Measurements from ENCODE around the gene NCAPG2.

- PRO-cap, 2 experiments = no peak in any of the 2 experiments
Observed at GRCh38 chr7:158484625-158485396, 102.8 kb downstream of the PTPRN2 start.

GRCh38 chr7:158540013-158540268 lies 47.7 kb downstream of the PTPRN2 start:
- PRO-cap, 2 experiments = no peak in any of the 2 experiments

DNA sequence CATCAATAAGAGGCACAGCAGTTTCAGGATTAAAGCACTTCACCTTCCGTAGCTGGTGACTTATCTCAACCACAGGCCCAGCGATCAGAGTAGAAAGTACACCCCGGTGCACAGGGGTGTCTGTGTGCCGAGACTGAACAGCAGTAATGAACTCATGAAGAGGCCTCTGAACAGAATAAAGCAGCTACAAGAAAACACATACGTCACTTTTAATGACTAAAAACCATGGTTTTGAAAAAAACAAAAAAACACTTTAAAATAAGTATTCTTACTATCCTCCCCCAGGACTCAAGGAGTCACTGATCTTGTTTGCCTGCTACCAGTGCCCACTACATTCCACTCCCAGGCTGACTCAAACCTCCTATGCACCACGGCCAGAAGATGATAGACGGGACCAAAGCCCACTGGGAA lies 53.8 kb downstream of the NCAPG2 start:
- PRO-cap, 2 experiments = no peak in any of the 2 experiments

- PRO-cap, 2 experiments = peak in 2 of 2 experiments; most common plus-strand start chr7:158704975 (in 1); most common minus-strand start chr7:158704746 (in 1)
Observed at GRCh38 chr7:158704314-158705398, at the start of gene NCAPG2. Gene NCAPG2 (minus strand): TSS chr7:158704804.

GRCh38 chr7:158753050-158754215 lies 48.8 kb upstream of the NCAPG2 start:
- PRO-cap, 2 experiments = no peak in any of the 2 experiments

- PRO-cap, 2 experiments = no peak in any of the 2 experiments
Observed at GRCh38 chr7:158764428-158764891, 59.9 kb upstream of the NCAPG2 start.

GRCh38 chr7:158767346-158767842 lies 61.9 kb downstream of the ESYT2 start:
- PRO-cap, 2 experiments = no peak in any of the 2 experiments

GRCh38 chr7:158825563-158826492 lies 3.5 kb downstream of the ESYT2 start:
- PRO-cap, 2 experiments = no peak in any of the 2 experiments

DNA sequence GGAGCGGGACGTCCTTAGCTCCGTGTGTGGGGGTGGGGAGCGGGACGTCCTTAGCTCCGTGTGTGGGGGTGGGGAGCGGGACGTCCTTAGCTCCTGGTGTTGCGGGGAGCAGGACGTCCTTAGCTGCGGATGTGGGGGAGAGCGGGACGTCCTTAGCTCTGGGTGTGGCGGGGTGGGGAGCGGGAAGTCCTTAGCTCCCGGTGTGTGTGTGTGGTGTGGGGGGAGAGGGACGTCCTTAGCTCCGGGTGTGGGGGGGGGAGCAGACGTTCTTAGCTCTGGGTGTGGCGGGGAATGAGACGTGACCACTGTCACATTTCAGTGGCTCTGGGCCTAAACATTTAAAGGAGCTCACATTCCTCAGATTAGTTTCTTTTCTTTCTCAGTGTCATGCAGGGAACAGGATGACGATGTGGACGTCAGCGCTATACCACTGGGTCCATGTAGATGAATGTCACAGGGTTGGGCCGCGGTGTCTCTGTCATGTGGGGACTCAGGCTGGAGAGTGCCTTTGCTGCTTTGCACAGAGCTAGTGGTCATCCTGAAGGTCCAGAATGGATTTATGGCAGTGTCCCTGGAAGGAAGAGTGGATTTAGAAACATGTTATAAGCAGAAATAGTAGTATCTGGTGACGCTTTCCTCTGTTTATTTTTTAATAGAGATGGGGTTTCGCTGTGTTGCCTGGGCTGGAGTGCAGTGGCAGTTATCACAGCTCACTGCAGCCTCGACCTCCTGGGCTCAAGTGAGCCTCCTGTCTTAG lies 7.7 kb downstream of the DYNC2I1 start:
- PRO-cap, 2 experiments = peak in 2 of 2 experiments; most common plus-strand start position 388 of the sequence (in 1); most common minus-strand start position 131 of the sequence (in 1)

DNA sequence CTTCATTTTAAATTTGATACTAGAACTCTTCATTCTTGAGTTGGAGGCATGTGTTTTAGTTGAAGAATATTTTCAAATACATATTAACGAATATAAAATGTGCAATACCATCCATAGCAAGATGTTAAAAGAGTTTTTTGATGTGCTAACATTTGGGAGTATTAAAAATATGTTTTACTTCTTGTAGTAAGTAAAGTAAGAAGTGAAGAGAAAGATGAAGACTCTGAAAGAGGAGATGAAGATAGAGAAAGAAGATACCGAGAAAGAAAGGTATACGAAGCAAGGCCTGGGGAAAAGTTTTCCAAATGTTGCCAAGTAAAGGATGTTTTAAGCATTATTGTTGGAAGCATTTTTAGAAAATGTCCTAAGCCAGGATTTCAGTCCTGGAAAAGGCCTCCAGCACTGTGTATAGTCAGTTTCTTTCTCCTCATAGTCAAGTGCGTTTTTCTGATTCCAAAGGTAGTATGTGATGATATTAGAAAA lies 20.1 kb downstream of the DYNC2I1 start:
- PRO-cap, 2 experiments = no peak in any of the 2 experiments

- PRO-cap, 2 experiments = no peak in any of the 2 experiments
Observed at GRCh38 chr7:159075636-159076180, 69.0 kb downstream of the VIPR2 start.

GRCh38 chr7:159084259-159084956 lies 60.3 kb downstream of the VIPR2 start:
- PRO-cap, 2 experiments = no peak in any of the 2 experiments

GRCh38 chr7:159096209-159096803 lies 48.4 kb downstream of the VIPR2 start:
- PRO-cap, 2 experiments = no peak in any of the 2 experiments

- PRO-cap, 2 experiments = no peak in any of the 2 experiments
Observed at GRCh38 chr7:159098780-159099160, 45.9 kb downstream of the VIPR2 start.

DNA sequence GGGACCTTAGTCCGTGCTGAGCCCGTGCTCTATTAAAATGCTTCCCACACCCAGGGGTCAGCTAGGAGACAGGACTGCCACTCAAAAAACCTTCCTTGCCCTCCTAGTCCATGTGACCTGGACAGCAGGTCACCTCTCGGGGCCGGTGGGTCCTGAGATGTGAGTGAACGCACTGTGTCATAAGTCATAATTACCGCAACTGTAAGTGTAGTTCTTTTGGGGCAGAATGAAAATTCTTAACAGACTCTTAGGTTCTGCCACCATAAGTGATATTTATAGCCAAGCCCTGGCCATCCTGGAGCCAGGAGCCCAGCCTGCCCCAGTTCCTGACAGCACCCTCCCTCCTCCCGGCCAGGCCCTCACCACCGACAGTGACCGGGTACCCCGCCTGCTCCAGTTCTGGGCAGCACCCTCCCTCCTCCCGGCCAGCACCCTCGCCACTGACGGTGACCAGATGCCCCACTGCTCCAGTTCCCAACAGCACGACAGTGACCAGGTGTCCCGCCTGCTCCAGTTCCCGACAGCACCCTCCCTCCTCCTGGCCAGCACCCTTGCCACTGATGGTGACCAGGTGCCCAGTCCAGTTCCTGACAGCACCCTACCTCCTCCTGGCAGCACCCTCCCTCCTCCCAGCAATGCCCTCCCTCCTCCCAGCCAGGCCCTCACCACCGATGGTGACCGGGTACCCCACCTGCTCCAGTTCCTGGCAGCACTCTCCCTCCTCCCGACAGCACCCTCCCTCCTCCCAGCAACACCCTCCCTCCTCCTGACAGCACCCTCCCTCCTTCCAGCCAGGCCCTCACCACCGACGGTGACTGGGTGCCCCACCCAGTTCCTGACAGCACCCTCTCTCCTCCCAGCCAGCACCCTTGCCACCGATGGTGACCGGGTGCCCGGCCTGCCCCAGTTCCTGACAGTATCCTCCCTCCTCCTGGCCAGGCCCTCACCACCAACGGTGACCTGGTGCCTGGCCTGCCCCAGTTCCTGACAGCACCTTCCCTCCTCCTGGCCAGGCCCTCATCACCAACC lies 40.4 kb downstream of the VIPR2 start:
- PRO-cap, 2 experiments = no peak in any of the 2 experiments

GRCh38 chr7:159145579-159145951 lies 898 bp upstream of the VIPR2 start:
- PRO-cap, 2 experiments = no peak in any of the 2 experiments

- PRO-cap, 2 experiments = no peak in any of the 2 experiments
Observed at GRCh38 chr7:159197087-159198027, 52.7 kb upstream of the VIPR2 start.

Data from Metastatic Liver Carcinoma in the Lung (tissue), 2 donors.